Cerebellum (tissue), 5 donors: ENCODE data around the gene RABL2B.

DNA sequence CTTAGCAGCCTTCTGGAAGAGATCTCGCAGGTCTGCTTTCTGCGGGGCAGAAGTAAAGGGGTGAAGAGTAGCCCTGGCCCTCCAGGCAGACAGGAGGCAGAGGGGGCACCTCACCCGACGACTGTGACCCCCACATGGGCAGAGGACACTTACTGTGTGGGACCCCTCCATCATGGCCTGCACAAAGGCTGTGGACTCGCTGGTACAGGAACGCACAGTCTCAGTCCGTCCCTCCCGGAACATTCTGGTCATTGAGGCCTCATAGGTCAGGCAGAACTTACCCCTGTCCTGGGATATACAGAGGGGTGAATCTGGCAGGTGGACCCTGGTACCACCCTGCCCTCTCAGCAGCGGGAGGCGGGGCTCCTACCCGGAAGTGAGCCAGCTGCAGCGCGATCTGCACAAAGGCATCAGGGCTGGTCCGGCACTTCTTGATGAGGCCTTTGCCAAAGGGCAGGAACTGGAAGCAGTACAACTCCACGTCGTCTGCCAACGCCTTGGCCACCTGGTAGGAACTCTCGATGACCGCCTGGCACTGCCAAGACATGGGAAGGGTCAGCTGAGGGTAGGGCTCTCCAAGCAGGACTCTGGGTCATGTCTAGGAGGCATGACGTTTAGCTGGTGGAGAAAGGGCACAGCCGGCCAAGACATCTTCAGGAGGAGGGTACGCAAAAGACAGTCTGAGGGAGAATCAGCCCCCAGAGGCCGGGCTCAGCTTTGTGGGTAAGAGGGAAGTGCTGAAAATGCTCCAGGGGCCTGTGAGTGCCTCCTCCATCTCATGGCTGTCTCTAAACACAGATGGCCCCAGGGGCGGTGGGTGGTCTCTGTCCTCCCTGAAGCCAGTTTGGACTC lies 7.0 kb downstream of the CPT1B start:
- PRO-cap, 3 experiments = no peak in any of the 3 experiments
- RAMPAGE, long total RNA = no peak

- PRO-cap, 3 experiments = peak in 1 of 3 experiments; most common minus-strand start chr22:50613825 (in 1)
- RAMPAGE, long total RNA = no peak
Observed at GRCh38 chr22:50613468-50614080, 13.0 kb downstream of the MAPK8IP2 start.

DNA sequence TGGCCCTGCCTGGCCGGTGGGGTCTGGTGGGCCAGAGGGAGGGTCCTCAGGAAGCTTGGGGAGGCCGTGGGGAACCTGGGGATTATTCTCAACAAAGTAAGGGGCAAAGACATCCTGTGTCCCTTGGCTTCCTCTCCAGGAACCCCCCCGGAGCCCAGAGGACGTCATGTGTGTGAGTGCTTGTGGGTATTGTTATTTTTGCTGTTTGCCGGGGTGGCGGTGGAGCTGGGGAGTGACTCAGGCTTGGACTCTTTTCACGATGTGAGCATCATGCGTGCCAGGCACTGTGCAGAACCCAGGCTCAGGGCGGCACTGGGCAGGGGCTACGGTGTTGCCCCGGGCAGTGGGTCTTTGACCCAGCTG lies 43.7 kb upstream of the ARSA start:
- PRO-cap, 3 experiments = no peak in any of the 3 experiments
- RAMPAGE, long total RNA = no peak

DNA sequence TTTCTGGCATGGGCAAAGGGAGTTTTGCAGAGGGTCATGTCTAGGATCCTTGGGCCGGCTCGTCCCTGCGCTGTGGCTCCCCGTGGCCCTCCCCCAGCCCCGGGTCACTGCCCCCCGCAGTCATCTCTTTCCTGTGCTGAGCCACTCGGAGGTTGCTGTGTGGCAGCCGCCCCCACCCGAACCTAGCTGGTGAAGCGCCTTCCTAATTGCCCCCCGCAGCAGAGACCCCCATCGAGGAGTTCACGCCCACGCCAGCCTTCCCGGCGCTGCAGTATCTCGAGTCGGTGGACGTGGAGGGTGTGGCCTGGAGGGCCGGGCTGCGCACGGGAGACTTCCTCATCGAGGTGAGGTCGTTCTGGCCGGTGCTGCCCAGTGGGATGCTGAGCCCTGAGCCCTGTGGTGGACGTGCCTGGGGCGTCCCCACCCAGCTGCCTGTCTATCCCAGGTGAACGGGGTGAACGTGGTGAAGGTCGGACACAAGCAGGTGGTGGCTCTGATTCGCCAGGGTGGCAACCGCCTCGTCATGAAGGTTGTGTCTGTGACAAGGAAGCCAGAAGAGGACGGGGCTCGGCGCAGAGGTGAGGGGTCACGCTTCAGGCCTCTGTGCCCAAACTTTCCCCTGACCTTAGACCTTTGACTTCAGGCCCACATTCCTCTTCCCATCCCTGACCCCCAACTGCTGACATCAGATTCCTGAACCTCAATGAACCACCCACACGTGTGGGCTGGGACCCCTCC lies 33.3 kb upstream of the ACR start:
- PRO-cap, 3 experiments = no peak in any of the 3 experiments
- RAMPAGE, long total RNA = no peak

DNA sequence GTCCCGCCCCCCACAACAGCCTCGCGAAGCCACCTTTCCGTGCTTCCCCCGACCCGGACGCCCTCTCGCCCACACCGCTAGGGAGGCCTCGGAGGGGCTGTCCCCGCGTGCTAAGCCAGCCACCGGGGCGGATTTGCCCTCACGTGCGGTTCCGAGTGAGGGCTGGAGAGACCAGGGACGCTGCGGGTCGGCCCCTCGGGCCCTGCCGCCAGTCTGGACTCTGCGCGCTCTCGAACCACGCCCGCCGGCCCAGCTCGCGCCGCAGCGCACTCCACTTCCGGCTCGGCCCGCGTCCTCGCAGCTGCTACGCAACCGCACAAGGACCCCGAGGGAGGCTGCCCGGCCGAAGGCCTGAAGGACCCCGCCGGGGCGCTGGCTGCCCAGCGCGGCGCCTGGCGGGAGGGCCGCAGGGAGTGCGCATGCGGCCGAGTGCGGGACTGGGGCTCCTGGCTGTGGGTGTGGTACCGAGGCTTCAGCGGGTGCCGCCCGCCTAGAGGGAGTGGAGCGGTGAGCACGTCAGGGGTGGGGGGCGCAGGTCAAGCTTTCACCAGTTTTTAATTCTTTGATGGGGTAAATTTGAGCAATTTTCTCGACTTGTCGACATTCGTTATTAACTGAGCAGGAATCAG lies at the start of gene RABL2B:
TSS of gene RABL2B (minus strand) at position 279 of the 629 bp plus-strand sequence.
- PRO-cap, 3 experiments = peak in 3 of 3 experiments; most common plus-strand start position 428 of the sequence (in 2); most common minus-strand start position 266 of the sequence (in 1)
- RAMPAGE, long total RNA = start-site peak on the plus strand centred at position 440 of the sequence, 62 bp wide, 1,316 and 681 reads in 2 replicates